A375 (cell line): ENCODE data around the genes RTCB and FBXO7.

GRCh38 chr22:31343755-31344171 is 2.4 kb downstream of the PATZ1 start:
- RAMPAGE, long total RNA = no peak

GRCh38 chr22:31463467-31464103 is 26.1 kb downstream of the EIF4ENIF1 start:
- RAMPAGE, long total RNA = no peak

DNA sequence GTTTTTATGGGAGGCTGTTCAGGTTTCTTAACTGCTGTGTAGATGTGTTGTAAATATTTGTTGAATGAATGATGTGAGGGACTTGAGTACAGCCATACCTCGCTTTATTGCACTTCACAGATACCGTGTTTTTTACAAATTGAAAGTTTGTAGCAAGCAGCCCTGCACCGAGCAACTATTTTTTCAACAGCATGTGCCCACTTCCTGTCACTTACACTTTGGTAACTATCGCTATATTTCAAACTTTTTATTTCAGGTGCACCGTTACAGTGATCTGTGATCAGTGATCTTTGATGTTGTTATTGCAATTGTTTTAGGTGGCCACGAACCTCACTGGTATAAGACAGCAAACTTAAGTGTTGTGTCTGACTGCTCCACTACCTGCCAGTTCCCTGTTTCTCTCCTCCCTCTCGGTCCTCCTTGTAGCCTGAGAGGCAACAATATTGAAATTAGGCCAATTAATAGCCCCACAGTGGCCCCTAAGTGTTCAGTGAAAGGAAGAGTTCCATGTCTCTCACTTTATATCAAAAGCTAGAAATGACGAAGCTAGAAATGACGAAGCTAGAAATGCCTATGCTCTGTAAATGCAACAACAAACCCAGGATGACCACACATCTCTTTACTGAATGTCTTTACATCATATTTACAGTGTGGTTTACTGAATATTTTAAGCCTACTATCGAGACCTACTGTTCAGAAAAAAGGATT is 946 bp downstream of the SFI1 start:
- RAMPAGE, long total RNA = no peak

DNA sequence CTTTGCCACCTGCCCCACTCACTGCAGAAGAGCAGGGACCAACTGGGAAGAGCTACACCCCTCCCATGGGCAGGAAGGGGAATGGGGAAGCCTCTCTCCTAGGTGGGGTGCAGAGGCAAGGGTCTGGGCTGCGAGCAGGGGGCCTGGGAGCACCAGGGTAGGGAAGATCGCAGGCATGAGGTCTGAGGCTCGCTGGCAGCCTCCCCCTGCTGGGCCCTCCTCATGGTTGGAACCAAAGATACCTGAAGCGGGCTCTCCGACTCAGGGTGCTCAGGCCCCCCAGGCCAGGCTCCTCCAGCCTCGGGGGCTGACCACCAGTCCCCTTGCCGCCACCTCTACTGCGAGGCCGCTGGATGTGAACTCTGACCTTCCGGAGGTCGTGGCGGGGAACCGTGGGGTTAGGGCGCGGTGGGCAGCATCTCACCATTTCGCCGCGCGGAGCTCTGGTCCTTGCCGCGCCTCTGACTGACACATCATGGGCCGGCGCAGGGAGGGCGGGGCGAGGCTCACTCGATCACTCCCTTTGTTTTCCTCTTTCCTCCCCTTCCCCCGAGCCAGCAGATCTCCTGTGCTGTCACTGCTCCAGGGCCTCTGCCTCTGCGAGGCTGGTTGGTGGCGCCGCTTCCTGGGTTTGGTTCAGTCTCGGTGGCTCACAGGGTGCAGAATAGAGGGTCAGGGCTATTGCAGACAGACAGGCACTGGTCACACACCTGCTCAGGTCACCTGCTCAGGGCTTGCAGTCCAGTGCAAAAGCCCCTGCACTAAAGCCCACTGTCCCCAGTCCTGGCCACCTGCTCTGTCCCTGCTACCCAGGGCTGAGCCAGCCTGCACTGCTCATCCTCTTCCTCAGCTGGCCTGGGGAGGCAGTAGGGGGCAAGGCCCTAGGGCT is 36.4 kb downstream of the PISD start:
- RAMPAGE, long total RNA = no peak

DNA sequence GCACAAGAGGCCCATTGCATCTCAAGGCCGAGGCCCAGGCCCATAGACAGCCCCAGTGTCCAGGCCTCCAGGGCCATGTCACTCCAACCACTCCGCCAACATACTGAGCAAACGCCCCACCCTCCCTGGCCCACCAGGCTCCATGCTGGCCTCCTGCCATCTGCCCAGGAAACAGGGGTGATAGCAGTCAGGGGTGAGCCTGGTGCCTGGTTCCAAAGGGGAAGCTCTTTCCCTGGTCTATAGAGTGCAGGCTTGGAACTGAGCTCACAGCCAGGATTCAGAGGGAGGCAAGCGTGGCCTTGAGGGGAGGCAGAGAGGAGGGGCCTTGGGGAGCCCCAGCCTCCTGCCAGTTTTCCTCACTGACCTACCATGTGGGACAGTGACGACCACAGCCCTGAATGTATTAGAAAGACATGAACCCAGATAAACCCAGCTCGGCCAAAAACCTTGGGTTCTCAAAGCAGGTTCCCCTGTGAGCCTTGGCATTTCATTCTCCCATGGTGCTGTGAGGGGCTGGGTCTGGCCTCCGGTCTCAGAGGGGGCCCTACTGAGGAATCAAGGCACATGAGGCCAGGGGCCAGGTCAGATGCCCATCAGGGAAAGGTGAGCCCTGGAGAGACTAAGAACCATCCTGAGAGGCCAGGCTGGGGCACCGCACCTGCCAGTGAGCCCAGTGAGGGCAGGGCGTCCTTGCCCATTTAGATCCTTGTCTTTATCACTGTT is 34.5 kb downstream of the PISD start:
- RAMPAGE, long total RNA = no peak

GRCh38 chr22:31639663-31640171 is 22.3 kb downstream of the PISD start:
- RAMPAGE, long total RNA = no peak

- RAMPAGE, long total RNA = no peak
Measured at GRCh38 chr22:31738415-31739064, 11.4 kb downstream of the PRR14L start.

- RAMPAGE, long total RNA = no peak
Measured at GRCh38 chr22:32059464-32060008, 16.5 kb downstream of the SLC5A1 start.

DNA sequence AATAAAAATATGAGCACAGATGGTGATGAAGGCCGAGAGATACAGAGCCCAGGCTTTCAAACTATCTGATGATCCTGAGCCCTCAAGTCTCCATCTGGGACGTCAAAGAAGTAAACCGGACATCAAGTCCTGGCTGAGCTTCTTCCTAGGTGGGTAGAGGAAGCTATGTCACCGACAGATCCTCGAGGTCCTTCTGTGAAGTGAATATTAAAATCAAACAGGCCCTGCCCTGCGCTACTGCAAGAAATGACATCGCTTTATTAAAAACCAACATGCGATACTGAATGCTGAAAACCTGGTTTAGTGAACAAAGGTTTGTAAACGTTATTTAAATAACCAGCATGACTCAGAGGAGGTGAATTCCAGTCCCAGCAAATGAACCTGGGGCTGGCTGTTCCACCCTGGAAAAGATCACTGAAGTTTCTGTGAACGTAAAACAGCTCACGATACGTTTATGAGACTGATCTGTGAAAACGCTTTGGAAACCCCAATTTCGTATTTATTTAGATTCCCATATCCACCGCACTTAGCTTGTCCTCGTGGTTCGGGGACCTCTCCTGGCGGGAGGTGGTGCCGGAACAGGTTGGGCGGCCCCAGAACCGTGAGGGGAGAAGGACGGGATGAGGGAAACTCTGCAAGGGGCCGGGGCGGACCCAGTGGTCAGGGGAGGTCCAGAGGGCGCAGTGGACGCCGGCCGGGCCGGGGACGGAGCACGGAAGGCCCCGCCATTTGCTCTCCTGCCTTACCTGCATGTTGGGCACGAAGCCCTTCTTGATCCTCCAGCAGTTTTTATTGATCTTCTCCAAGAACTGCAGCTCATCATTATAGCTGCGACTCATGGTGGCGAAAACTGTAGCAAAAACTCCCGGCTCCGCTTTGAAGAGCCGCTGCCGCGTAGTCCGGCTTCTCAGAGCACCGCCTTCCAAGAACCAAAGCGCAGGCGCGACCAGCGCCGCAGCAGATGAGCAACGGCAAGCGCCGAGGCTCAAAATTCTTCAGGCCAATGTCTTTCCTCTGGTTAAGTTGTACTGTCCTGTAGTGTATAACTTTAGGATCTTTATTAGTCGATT is at the start of gene RTCB:
Gene RTCB, minus strand, starts transcription at position 930 of the 1,070 bp plus-strand sequence.
- RAMPAGE, long total RNA = start-site peak on the minus strand centred at position 928 of the sequence, 8 bp wide, 42 and 8 reads in 2 replicates

GRCh38 chr22:32423461-32424021 is 11.5 kb upstream of the RTCB start:
- RAMPAGE, long total RNA = no peak

DNA sequence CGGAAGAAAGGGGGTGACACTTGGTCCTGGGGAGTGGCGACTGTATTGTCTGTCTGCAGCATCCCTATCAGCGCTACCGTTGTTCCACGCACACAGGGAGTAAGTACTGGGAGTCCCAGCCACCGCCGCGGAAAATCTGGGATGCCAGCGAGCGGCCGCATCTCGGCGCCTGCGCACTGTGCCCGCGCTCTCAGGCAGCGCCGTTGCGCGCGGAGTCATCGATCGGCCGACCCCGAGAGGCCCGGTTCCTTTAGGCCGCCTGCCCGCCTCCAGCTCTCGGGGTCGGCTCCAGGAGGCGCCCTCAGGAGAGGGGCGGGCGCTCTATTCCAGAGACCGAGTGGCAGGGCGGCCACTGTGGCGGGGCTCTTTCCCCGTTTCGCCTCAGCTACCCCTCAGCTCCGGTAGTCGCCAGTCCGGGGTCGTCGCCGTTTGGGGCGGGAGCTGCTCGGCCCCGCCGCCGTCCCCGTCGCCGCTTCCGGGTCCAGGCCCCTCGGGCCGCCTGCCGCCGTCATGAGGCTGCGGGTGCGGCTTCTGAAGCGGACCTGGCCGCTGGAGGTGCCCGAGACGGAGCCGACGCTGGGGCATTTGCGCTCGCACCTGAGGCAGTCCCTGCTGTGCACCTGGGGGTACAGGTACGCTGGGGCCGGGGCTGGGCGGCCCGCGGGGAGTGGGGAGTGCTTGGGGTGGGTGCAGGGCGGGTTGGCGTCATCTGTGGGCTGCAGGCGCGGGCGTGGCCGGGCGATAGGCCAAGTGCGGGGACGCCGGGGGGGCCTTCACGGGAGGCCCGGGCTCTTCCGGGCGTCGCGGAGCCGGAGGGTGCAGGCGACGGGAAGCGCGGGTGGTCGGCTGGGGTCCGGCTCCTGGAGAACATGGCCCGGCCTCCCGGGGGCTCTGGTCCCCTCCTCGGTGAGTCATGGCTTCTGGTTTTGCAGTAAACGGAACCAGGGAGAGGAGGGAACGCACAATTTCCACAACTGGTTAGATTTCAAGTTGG is at the start of gene FBXO7:
Gene FBXO7, plus strand, starts transcription at position 319 of the 994 bp plus-strand sequence.
- RAMPAGE, long total RNA = no peak

GRCh38 chr22:32512497-32513128 is 38.0 kb downstream of the FBXO7 start:
- RAMPAGE, long total RNA = no peak

DNA sequence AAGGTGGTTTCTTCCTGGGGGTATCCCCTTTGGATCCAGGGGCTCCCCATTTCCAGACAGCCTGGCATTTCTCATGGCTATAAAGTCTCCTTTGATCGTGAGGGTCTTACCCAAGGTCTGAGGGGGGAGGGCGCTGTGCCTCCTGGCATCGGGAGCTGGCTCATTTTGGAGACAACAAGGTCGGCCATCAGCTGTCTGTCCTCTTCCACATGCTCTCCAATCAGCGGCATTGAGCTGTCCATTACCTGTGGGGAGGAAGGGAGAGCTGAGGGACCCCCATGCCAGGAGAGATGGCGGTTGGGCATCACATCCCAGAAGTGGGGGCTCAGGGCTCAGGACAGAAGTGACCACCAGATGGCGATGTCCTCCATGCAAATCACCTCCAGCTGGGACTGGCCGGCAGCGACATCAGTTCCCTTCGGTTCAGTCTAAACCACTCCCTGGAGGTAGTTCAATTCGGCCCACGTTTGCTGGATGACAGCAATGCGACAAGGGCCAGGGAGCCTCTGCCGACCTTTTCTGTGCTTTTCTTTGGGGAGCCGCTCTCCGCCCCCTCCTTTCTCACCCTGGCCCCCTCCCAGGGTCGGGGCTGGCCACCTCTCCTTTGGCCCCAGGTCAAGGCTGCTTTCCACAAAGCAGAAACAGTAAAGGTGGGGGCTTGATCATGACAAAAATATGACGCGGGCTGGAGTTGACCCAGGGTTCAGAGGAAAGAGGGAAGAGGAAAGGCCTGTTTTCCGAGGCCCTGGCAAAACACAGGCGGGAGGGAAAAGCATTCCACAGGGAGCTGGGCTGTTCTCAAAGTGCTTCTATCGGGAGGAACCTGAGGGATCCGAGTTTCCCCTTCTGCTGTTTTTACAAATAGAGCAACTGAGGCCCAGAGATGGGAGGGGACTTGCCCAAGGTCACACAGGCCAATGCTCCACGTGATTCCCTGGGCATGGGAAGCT is 54.4 kb downstream of the FBXO7 start:
- RAMPAGE, long total RNA = no peak

GRCh38 chr22:32558705-32559281 is 84.2 kb downstream of the FBXO7 start:
- RAMPAGE, long total RNA = no peak

DNA sequence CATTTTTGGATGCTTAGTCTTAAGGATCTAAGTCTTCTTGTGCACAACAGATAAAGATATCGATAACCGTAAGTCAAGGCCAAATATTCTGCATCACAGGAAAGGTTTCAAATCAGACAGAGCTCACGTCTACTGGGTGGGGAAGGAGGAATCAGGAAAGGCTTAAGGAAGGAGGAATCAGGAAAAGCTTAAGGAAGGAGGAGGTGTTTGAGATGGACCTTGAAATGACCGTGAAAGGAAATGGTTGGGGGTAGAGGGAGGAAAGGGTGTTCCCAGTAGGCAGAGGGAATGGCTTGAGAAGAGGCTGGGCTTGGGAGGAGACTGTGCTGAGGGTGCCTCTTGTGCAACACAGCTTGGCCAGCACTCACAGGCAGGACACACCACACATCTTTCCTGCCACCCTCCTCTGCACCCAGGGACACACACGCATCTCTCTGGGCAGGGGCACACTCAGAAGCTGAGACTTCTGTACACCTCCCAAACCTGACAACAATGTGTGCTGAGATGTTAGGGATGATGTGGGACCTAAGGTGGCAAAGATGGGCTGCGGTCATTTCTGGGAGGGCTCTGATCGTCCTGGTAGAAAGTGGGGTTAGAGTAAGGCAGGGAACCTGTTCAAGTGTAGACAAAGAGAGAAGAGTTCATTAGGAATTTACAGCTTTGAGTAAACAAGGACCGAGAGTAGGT is 151.4 kb downstream of the FBXO7 start:
- RAMPAGE, long total RNA = no peak

DNA sequence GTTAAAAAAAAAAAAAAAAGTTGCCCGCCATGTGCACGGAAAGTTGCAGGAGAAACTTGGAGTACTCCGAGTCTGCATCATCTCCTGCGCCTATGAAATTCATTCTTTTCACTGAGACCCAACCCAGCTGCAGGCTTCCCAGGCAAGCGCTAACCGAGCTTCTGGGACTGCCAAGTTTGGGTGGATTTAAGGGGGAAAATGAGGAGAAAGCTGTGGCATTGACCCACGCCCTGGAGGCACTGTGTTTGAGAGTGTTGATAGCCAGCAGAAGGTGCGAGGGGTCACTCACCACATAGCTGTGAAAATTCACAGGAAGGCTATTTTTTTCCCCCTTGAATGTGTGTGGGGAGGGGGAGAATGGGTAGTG is 987 bp downstream of the TIMP3 start:
- RAMPAGE, long total RNA = no peak

DNA sequence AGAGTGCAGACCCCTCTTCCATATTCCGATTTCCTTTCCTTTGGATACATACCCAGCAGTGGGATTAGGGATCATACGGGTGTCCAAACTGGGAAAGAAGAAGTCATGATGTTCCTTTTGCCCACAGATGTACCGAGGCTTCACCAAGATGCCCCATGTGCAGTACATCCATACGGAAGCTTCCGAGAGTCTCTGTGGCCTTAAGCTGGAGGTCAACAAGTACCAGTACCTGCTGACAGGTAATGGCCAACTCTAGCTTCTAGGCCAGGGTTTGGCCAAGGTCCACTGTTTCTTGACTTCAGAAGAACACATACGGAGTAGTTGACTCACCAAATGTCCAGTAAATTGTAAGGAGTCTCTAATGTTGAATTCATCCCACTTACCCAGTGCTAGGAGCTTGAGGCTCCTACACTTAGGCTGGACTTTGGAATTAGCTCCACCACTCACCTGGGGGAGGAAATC is 55.6 kb downstream of the TIMP3 start:
- RAMPAGE, long total RNA = no peak

DNA sequence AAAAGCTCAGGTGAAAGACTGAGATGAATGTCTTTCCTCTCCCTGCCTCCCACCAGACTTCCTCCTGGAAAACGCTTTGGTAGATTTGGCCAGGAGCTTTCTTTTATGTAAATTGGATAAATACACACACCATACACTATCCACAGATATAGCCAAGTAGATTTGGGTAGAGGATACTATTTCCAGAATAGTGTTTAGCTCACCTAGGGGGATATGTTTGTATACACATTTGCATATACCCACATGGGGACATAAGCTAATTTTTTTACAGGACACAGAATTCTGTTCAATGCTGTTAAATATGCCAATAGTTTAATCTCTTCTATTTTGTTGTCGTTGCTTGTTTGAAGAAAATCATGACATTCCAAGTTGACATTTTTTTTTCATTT is 58.6 kb downstream of the TIMP3 start:
- RAMPAGE, long total RNA = no peak

DNA sequence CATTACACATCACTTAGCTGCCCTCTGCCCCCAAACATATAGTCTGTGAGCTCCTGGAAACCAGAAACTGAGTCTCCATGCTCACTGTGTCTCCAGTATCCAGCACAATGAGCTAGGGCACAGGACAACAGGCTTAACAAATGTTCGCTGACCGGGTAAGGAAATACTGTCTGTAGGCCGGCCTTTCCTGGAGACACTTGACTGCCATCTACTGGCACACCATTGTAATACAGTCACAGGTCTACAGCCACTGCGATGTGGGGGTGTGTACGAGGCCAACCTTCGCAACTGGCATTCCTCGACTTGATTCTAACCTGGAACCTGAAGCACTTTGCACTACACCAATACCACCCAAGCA is 72.2 kb downstream of the SYN3 start:
- RAMPAGE, long total RNA = no peak

GRCh38 chr22:32986867-32987843 is 71.0 kb downstream of the SYN3 start:
- RAMPAGE, long total RNA = no peak